ENCODE measurements around the gene KPNA1.

- PRO-cap, result no peak
- RAMPAGE, long total RNA, 3 experiments, result no peak in any of the 3 experiments
Observed at GRCh38 chr3:120602094-120603258, 6.3 kb downstream of the NDUFB4 start.

GRCh38 chr3:120616261-120616543, 20.1 kb downstream of the NDUFB4 start:
- PRO-cap, result no peak
- RAMPAGE, long total RNA, 3 experiments, result no peak in any of the 3 experiments

GRCh38 chr3:120679660-120680257, 2.3 kb downstream of the HGD start:
- PRO-cap, result no peak
- RAMPAGE, long total RNA, 3 experiments, result no peak in any of the 3 experiments

GRCh38 chr3:120689270-120689814, 7.3 kb upstream of the HGD start:
- PRO-cap, result no peak
- RAMPAGE, long total RNA, 3 experiments, result no peak in any of the 3 experiments

DNA sequence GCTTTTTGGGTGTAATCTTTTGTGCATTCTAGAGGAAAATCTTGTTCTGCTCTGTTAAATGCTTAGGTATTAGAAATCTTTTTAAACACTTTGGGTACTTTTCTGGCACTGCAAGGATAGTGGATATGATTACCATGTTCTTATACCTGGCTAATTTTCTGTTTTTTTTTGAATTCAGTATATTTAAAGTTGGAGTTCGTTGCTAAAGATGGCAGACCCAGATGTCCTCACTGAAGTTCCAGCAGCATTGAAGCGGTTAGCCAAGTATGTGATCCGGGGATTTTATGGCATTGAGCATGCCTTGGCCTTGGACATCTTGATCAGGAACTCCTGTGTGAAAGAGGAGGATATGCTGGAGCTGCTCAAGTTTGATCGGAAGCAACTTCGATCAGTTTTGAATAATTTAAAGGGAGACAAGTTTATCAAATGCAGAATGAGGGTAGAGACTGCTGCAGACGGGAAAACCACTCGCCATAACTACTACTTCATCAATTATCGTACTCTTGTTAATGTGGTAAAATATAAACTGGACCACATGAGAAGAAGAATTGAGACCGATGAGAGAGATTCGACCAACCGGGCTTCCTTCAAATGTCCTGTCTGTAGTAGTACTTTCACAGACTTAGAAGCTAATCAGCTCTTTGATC, 7.9 kb downstream of the GTF2E1 start:
- PRO-cap, result no peak
- RAMPAGE, long total RNA, 3 experiments, result start-site peak on the plus strand in 1 of 3 experiments, centred at position 338 of the sequence, 8 reads per replicate

DNA sequence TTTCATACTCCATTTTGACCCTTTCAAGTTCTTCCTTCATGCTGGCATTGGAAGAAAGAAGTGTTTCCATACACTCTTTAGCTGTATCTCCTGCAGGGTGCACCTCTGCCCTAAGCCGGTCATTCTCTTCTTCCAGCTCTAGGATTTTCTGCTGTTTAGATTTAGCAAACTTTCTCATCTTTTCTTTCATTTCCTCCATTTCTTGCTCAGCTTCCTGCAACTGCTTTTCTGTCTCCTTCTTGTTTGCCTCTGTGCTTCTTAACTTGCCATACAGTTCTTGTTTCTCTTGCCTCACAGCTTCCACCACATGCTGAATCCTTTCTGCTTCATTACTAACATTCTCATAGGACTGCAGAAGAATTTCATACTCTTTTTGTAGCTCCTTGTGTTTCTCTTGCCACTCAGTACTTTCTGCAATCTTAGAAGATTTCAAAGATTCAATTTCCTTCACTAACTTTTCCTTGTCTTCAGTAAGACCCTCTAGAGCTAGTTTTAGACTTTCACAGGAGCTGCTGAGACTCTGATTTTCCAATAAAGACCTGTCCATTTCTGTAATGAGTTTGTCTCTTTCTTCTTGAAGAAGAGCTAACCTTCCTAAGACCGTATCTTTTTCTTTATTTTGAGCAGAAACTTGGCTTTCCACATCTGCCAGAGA, 34.7 kb upstream of the HCLS1 start:
- PRO-cap, result no peak
- RAMPAGE, long total RNA, 3 experiments, result no peak in any of the 3 experiments

DNA sequence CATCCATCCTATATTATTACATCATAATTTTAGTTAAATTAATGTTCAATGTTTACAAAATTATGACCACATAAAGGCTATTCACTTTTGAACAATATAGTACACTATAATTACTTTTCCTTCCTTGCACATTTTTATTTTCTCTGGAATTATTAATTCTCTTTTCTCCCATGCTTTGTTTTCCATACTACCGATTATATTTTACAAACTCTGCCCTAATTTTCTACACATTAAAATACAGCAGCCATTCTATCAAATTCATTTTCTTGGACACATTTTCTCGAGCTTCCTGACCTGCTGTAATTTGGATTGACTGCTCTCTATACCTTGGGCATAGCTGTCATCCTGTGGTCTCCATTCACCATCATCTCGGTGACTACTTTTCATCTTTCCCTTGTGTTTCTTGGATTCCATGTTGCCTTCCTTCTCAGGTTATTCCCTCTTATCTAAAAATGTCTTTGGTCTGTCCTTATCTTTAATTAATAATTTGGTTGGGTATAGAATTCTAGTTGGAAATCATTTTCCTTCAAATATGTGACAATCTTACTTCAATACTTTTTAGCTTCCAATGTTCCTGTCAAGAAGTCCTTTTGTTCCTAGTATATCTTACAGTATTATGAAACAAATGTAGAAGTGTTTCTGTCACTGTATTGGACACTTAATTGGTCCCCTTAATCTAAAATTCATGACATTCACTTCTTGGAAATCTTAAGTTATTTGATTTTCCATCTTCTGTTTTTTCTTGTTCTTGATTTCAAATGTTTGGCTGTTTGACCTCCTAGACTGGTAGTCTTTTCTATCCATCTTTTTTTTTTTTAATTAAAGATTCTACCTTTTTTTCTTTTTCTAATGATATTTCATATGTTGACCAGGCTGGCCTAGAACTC, 34.1 kb upstream of the GOLGB1 start:
- PRO-cap, result no peak
- RAMPAGE, long total RNA, 3 experiments, result no peak in any of the 3 experiments

GRCh38 chr3:121830727-121831250, 4.1 kb downstream of the IQCB1 start:
- PRO-cap, result no peak
- RAMPAGE, long total RNA, 3 experiments, result no peak in any of the 3 experiments

- PRO-cap, result no peak
- RAMPAGE, long total RNA, 3 experiments, result no peak in any of the 3 experiments
Observed at GRCh38 chr3:121938076-121938963, 44.1 kb downstream of the SLC15A2 start.

GRCh38 chr3:122057602-122058100, 2.5 kb downstream of the CD86 start:
- PRO-cap, result no peak
- RAMPAGE, long total RNA, 3 experiments, result no peak in any of the 3 experiments

GRCh38 chr3:122410644-122411163, 5.2 kb downstream of the WDR5B start:
- PRO-cap, result no peak
- RAMPAGE, long total RNA, 3 experiments, result no peak in any of the 3 experiments

DNA sequence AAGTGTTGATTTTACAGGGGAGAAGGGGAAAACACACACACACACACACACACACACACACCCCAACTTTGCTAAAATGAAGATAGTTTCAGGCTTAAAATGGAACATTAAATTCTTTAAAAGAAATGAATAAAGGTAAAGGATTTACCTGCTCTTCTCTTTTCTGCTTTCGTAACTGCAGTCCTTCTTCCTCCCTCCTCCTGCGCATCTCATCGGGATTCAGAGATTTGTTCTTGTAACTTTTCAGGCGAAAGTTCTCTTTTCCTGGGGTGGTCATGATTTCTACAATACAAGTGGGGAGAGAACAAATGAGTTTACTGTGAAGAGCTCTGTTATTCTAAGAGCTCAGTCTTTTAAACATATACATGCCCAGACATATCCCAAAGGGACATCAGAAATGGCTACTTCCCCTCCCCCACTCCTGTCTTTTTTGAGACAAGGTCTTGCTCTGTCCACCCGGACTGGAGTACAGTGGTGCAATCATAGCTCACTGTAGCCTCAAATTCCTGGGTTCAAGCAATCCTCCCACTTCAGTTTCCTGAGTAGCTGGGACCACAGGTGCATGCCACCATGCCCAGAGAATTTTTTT, 18.4 kb downstream of the KPNA1 start:
- PRO-cap, result no peak
- RAMPAGE, long total RNA, 3 experiments, result no peak in any of the 3 experiments

- PRO-cap, result bidirectional peak, plus-strand start at chr3:122514614, minus-strand start at chr3:122514643; unidirectional peak, minus-strand start at chr3:122514680; unidirectional peak, minus-strand start at chr3:122514889
- RAMPAGE, long total RNA, 3 experiments, result start-site peak on the minus strand in 3 of 3 experiments, at chr3:122514875-122514932 at its widest, 226 to 546 reads per replicate
Observed at GRCh38 chr3:122514309-122515370, at the start of gene KPNA1. Gene KPNA1, minus strand, starts transcription at chr3:122514939.

- PRO-cap, result no peak
- RAMPAGE, long total RNA, 3 experiments, result no peak in any of the 3 experiments
Observed at GRCh38 chr3:122533808-122534747, 19.3 kb upstream of the KPNA1 start.

DNA sequence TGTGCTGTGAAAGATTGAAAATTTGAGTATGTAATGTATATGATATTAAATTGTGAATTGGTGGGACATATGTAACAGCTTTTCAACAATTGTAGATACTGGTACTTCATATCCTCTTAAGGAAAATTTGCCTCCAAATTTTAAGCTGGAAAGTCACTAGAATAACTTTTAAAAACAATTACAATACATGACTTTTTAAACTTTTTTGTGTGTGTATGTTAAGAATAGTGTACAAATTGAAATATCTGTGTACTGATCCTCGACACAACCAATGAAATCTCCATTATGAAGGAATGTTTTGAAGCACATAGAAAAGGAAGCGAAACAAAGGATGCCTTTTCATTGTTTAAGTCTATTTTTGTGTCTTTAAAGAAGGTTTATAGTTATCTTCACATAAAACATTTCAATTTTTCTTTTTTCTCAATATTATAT, 1.4 kb downstream of the PARP15 start:
- PRO-cap, result no peak
- RAMPAGE, long total RNA, 3 experiments, result no peak in any of the 3 experiments

DNA sequence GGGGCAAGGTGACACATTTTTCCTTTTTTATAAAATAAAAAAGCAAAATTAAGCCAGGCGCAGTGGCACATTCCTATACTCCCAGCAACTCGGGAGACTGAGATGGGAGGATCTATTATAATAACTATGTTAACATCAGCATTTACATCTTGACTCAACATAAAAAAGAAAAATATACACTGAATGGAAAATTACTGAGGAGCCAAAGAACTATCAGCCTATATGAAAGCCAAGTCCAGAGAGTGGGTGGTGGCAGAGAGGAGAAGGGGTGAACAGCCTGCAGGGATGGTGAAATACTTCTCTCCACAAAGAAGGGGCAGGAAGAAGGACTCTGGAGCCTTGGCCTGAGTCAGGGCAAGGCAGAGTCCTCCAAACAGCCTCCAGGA, 26.0 kb downstream of the HSPBAP1 start:
- PRO-cap, result no peak
- RAMPAGE, long total RNA, 3 experiments, result no peak in any of the 3 experiments

GRCh38 chr3:122889815-122890594, 95.1 kb downstream of the SLC49A4 start:
- PRO-cap, result no peak
- RAMPAGE, long total RNA, 3 experiments, result no peak in any of the 3 experiments

DNA sequence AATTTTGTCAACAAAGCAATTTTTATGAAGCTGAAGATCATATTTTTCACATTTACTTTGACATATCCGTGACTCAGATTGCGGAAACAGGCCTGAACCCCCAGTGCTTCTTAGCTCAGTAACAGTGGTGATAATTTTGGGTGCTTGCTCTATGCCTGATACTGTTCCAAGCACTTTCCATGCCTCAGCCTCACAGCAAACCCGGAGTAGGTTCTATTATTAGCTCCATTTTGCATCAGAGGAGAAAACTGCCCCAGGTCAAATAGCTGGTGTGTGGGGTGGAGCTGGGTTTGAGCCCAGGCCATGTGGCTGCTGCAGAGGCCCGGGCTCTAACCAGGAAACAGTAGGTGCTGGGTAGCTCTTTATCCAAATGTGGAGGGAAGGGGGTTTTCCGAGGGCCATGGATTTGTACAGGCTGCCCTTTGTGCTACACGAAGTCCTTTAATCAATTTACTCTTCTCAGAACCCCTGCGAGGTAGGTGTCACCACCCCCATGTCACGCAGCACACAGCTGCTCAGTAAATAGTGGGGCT, 99.1 kb downstream of the SLC49A4 start:
- PRO-cap, result no peak
- RAMPAGE, long total RNA, 3 experiments, result no peak in any of the 3 experiments

- PRO-cap, result no peak
- RAMPAGE, long total RNA, 3 experiments, result no peak in any of the 3 experiments
Observed at GRCh38 chr3:122969468-122969983, 58.0 kb downstream of the SEMA5B start.

DNA sequence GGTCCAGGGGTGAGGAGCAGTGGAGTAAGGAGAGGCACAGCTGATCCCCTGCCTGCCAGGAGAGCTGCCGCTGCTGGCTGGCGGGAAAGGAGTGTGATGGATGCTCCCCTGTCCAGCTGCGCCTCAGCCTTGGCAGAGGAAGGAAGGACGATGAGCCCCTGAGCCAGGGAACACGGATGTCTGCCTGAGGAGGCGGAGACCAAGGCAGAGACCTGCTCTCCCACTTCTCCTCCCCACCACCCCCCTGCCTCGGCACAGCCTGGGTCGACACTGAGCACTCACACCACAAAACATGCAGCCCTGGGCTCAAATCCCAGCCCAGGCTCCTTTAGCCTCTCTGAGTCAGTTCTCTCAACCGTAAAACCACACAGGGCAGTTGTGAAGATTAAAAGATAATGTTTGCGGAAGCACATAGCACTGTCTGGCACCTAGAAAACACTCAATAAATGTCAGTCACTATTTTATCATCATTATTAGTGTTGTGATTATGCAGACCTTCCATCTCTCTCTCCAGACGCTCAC, 52.3 kb downstream of the SEMA5B start:
- PRO-cap, result no peak
- RAMPAGE, long total RNA, 3 experiments, result no peak in any of the 3 experiments